Esophagus muscularis mucosa (tissue), 4 donors: Measurements from ENCODE around the genes SRPK1 and MAPK13.

- PRO-cap, result no peak
- RAMPAGE, long total RNA, 4 experiments, result no peak in any of the 4 experiments
These were observed 43.4 kb downstream of the PPARD start for GRCh38 chr6:35385669-35386230.

- PRO-cap, result no peak
- RAMPAGE, long total RNA, 4 experiments, result no peak in any of the 4 experiments
These were observed 3.6 kb downstream of the FANCE start for GRCh38 chr6:35455607-35456204.

- PRO-cap, result bidirectional peak, plus-strand start at chr6:35496365, minus-strand start at chr6:35496272
- RAMPAGE, long total RNA, 4 experiments, result no peak in any of the 4 experiments
These were observed 726 bp downstream of the TEAD3 start for GRCh38 chr6:35496172-35496534.

GRCh38 chr6:35596483-35597293 lies 84.0 kb upstream of the TULP1 start:
- PRO-cap, result no peak
- RAMPAGE, long total RNA, 4 experiments, result no peak in any of the 4 experiments

- PRO-cap, result unidirectional peak, minus-strand start at chr6:35601653; bidirectional peak, plus-strand start at chr6:35602189, minus-strand start at chr6:35602015
- RAMPAGE, long total RNA, 4 experiments, result no peak in any of the 4 experiments
These were observed 87.0 kb downstream of the FKBP5 start for GRCh38 chr6:35601595-35602268.

DNA sequence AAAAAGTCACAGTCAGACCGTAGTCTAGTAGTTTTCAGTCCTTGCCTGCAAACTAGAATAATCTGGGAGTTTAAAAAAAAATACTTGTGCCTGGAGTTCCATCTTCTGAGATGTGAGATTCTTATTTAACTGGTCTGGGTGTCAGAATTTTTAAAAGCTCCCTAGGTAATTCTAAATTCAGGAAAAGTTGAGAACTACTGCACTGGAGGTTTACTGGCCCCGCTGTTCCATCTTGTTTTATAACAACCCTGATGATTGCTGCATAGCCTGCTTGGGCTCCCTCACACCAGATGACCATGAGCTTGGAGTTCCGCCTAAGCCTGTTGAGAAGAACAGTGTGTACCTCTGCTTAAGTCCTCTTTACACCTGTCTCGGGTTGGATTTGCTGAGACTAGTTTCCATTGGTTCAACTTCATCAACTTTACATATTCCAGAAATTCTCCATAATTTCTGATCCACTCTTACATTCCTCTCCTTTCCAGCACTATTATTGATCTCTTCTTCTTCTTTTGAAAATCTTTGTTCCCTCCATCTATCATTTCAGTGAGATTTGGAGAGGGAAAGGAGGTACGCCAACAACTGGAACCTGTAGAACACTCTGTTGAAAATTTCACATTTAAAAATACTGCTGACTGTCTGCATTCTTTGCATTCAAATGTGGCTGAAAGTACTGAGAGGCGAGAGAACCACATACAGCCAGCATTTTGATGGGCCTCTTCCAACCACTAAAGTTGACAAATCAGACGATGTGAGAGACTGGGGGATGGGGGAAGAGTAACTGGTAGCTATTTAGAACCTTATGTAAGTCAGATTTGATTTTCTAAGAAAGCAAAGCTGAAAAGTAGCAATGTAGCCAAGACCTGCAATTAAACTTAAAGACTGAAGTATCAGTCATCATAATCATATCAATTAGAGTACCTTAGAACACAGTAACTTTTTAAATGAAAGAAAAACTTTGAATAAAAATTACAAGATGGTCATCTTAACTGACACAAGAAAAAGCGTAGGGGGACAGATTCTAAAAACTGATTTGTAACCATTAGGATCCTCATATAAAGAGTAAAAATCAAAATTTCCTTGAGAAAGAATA lies 77.6 kb downstream of the FKBP5 start:
- PRO-cap, result no peak
- RAMPAGE, long total RNA, 4 experiments, result no peak in any of the 4 experiments

- PRO-cap, result no peak
- RAMPAGE, long total RNA, 4 experiments, result no peak in any of the 4 experiments
These were observed 17.7 kb upstream of the ARMC12 start for GRCh38 chr6:35719195-35719436.

GRCh38 chr6:35920499-35921501 lies at the start of gene SRPK1:
Gene SRPK1, minus strand, starts transcription at chr6:35921098.
- PRO-cap, result bidirectional peak, plus-strand start at chr6:35921215, minus-strand start at chr6:35921095
- RAMPAGE, long total RNA, 4 experiments, result start-site peak on the minus strand in 4 of 4 experiments, at chr6:35921054-35921101 at its widest, 78 to 155 reads per replicate

GRCh38 chr6:36129996-36130147 lies 441 bp upstream of the MAPK13 start:
- PRO-cap, result unidirectional peak, plus-strand start at chr6:36130040
- RAMPAGE, long total RNA, 4 experiments, result no peak in any of the 4 experiments

DNA sequence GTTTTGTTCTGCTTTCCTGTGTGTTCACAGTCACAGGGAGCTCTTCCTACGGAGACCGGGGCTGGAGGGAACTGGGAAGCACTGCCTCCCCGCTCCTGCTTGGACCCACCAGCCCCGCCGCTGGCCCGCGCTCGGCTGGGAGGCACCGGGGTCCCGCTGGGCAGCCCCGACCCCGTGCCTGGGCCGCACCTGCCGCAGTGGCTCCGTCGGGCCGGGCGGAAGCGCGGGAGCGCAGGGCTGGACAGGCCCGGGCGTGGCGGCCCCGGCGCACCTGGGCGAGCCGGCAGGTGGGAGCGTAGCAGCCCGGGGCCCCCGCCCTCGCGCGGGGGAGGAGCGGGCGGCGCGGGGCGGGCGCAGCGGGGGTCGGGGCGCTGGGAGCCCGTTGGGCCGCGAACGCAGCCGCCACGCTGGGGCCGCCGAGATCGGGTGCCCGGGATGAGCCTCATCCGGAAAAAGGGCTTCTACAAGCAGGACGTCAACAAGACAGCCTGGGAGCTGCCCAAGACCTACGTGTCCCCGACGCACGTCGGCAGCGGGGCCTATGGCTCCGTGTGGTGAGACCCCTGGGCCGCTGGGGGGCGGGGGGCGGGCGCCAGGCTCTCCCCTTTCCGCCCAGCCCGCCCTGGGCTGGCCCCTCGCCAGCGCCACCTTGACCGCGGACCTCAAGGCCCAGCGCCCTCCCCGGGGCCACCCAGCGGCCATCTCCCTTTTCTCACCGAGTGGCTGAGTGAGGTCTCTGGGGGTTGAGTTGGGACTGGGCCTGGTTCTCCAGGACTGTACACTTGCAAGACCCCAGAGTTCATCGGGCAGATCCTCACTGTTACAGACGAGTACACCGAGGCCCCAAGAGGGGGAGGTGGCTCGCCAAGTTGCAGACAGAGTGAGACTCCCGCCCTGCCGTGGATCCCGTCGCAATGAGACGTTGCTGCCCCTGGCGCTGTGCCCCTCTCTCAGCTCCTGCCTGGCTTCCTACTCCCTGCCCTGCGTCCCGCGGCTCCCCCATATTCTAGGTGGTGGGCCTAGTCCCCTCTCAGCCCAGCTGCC lies at the start of gene MAPK13:
Gene MAPK13 (plus strand): TSS at position 366 of the 1,044 bp plus-strand sequence.
- PRO-cap, result unidirectional peak, plus-strand start at position 51 of the sequence; unidirectional peak, plus-strand start at position 356 of the sequence; unidirectional peak, minus-strand start at position 913 of the sequence
- RAMPAGE, long total RNA, 4 experiments, result start-site peak on the plus strand in 1 of 4 experiments, centred at position 372 of the sequence, 8 reads per replicate

GRCh38 chr6:36244776-36245113 lies 25.1 kb upstream of the PNPLA1 start:
- PRO-cap, result no peak
- RAMPAGE, long total RNA, 4 experiments, result no peak in any of the 4 experiments

DNA sequence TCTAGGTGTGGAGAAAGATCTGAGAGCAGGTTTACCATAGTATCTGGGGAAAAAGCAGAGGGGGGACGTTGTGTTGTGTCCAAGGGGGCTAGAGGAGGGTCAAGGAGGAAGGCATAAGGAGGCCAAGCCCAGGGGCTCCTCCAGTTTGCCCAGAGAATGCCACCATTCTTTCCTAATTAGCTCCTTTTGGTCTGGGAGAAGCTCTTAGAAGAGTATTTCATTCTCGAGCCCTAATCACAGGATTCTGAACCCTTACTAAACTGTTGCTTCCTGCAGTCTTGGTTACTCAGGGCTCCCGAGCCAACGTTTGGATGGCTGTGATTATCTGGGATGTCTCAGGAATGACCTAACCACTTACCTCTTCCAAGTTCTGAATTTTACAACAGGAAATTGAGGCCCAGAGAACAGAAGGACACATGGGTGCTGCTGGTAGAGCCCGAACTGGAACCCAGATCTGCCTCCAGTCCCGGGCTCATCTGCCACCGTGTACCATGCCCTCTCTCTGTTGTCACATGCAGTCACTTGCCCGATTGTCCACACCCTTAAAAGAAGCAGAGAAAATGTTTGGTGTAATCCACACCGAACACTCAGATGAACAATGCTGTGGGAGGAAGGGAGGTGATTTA lies 22.2 kb upstream of the PNPLA1 start:
- PRO-cap, result no peak
- RAMPAGE, long total RNA, 4 experiments, result no peak in any of the 4 experiments

DNA sequence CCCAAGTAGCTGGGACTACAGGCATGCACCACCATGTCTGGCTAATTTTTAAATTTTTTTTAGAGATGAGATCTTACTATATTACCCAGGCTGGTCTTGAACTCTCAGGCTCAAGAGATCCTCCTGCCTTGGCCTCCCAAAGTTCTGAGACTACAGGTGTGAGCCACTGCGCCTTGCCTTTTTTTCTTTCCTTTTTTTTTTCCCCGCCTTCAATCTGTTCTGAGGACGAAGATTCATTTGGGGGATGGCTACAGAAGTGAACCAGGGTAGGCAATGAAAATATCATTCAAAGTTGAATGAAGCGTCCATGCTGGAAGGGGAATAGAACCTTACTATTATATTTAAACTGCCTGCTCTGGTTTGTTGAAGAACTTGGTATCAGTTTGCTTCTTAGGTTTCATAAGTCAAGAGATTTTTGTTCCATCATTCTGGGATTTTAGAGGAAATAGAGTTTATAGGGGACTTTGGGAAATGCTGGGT lies 23.7 kb downstream of the KCTD20 start:
- PRO-cap, result no peak
- RAMPAGE, long total RNA, 4 experiments, result no peak in any of the 4 experiments

GRCh38 chr6:36506587-36507029 lies 40.7 kb downstream of the STK38 start:
- PRO-cap, result no peak
- RAMPAGE, long total RNA, 4 experiments, result no peak in any of the 4 experiments

- PRO-cap, result no peak
- RAMPAGE, long total RNA, 4 experiments, result no peak in any of the 4 experiments
These were observed 7.2 kb downstream of the STK38 start for GRCh38 chr6:36539875-36540721.

DNA sequence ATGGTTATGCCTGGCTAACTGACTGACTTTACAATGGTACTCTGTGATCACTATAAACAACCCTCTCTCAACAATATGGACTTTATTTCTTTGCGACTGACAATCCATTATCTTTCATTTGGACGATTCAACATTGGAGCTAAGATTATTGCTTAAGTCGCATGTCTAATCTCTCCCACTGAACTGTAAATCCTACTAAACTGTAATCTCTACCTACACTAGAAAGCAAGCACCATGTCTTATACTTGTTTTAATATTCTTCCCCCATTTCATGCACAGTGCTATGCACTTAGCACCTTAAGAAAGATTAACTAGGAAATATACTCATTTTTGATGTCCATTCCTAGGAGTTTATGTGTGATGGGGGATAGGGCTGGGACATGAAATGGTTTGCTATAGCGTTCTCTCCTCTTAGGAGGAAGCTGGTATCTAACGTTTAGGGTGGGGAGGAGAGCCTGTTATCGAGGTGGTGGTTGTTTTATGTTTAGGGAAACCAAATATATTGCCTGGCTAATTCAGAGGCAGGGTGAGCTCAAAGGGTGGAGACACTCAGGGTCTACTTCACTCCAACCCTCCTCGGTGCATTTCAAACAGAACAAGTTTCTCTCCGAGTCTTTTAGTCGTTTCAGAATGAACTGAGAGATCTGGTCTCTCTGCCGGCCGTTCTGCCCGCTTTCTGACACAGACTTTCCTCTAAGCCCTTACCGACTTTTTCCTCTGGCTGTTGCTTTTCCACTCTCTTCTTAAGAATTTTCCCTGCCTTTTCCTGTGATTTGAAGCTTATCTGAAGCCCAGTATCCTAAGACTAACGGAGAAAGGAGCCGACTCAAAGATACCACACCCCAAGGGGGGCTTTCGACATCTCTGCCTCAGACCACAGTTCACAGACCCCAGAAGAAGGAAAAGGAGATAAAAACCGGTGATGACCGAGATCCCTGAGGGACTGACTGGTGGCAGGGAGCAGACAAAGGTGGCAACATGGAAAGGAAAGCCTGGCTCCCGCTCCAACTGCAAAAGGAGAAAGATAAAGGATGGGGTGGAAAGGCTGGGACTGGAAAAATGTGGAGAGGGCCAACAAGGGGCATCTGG lies 1.0 kb downstream of the STK38 start:
- PRO-cap, result no peak
- RAMPAGE, long total RNA, 4 experiments, result no peak in any of the 4 experiments

DNA sequence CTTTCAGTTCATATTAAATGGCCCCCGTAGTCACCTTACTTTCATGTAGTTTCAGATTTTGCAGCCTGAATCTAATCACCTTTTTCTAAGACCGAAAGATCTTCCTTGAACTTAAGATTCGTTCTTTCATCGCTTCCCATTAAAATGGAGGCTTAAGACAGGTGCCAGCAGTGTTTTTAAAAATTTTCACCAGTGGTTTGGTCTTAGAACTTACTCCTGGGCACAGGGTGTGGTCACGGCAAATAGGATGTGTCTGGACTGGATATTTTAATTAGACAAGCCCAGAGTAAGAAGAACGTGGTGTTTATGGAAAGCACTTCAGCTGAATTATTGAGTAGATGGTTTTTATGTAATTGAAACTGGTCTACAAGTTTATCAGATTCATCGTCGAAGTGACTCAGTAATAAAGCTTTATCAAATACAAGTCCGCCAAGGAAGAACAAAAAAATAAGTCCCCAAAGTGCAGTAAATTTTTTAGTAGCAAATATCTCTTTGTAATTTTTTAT lies 751 bp downstream of the SRSF3 start:
- PRO-cap, result no peak
- RAMPAGE, long total RNA, 4 experiments, result no peak in any of the 4 experiments

DNA sequence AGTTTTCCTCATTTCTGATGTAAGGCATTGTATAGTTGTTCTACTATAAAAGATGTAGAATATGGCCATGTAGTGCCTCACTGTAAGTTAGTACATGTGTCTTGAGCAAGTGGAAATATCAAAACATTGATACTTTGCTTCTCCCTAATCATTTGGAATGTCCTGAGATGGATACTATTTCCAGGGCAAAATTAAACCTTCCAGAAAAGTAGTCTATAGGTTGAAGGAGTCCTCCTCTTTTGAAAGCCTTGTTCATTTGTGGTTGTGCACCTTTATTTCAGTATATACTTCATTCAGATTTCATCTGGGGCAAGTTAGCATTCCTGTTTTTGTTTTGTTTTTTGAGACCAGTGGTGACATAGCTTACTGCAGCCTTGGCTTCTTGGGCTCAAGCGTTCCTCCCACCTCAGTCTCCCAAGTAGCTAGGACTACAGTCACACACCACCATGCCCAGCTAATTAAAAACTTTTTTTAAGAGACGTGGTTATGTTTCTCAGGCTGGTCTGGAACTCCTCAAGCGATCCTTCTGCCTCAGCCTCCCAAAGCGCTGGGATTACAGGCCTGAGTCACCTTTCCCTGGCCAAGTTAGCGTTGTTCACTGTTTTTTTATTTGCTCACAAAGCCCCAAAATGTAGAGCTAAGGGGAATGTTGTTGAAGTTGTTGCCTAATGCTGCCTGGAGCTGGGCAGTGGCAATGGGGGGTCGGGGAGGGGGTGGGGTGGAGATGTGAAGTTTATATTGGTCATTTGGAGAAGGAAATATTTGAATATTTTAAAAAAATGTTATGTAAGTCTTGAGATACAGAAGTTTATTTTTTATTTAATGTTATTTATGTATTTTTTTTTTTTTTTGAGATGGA lies 11.8 kb downstream of the SRSF3 start:
- PRO-cap, result no peak
- RAMPAGE, long total RNA, 4 experiments, result no peak in any of the 4 experiments

DNA sequence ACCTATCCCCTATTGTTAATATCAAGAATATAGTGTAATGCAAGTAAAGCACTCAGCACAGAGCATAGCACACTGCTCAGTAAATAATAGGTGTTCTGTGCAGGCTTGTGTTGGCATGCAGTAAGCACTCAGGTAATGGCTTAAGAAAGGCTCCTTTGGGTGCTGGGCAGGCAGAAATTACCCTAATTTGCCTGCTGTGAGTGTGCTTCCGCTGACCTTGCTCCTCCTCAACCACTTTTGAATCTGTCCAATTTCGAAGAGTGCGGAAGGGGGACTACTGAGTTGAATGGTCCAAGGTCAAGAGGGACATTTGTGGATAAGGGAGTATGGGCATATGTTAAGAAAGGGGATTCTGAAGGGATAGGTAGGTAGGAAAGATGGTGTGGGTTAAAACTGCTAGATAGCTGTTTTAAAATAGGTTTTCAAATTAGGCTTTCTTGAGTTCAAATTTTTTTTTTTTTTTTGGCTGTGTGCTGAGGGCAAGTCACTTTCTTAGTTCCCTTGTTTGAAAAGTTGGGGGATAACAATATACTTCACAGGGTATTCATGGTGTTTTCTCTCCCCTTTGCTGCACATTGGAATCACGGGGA lies 15.5 kb downstream of the SRSF3 start:
- PRO-cap, result no peak
- RAMPAGE, long total RNA, 4 experiments, result no peak in any of the 4 experiments

DNA sequence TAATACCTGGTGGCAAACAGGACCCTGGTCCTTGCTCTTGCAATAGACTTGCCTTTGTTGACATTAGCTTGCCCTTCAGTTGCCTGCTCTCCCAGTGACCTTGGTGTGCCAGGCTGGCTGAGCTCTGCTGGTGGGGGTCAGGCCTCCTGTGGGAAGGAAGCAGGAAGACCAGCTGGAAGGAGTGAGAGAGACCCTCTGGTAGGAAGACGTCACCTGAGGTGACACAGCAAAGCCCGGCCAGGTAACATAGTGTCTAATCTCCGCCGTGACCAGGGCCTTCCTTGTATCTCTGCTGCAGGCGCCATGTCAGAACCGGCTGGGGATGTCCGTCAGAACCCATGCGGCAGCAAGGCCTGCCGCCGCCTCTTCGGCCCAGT lies 5.3 kb downstream of the CDKN1A start:
- PRO-cap, result no peak
- RAMPAGE, long total RNA, 4 experiments, result no peak in any of the 4 experiments